Prostate gland (tissue), 2 donors: Measurements from ENCODE around the genes ZNF662 and KRBOX1.

- PRO-cap = no peak
- RAMPAGE, long total RNA, 2 experiments = no peak in any of the 2 experiments
Measured at GRCh38 chr3:42014158-42014512, 52.2 kb upstream of the ULK4 start.

DNA sequence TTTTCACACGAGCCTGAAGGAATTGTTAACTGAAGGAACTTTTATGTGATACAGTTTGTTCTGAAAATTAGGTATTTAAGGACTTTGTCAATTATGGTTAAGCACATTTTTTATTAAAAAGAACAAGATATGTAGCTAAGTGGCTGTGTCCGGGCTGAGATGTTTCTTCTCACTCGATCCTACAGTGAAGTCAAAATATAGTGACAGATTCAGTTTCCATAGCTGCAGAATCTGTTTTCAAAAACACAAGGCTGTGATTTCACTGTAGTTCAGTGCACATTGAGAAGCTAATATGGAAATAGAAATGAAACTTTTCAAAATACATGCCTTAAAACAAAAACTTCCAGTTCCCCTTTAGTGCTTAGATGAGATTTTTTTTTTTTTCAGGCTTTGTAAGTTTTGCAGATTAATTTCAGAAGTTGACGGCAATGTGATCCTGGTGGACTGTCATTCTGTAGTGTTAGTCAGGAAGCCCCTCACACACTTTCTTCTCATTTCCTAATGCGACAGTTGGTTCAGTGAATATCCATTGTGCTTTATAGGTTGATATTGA is 23.9 kb upstream of the TRAK1 start:
- PRO-cap = no peak
- RAMPAGE, long total RNA, 2 experiments = no peak in any of the 2 experiments

- PRO-cap = no peak
- RAMPAGE, long total RNA, 2 experiments = no peak in any of the 2 experiments
Measured at GRCh38 chr3:42102488-42102978, 11.4 kb downstream of the TRAK1 start.

GRCh38 chr3:42179120-42179951 is 86.6 kb downstream of the CCK start:
- PRO-cap = unidirectional peak, plus-strand start at chr3:42179727
- RAMPAGE, long total RNA, 2 experiments = no peak in any of the 2 experiments

GRCh38 chr3:42188799-42189297 is 77.1 kb downstream of the CCK start:
- PRO-cap = no peak
- RAMPAGE, long total RNA, 2 experiments = no peak in any of the 2 experiments

- PRO-cap = no peak
- RAMPAGE, long total RNA, 2 experiments = start-site peak on the plus strand in 1 of 2 experiments, at chr3:42529960-42530926 at its widest, 23 reads per replicate
Measured at GRCh38 chr3:42529926-42530651, 27.6 kb downstream of the VIPR1 start.

DNA sequence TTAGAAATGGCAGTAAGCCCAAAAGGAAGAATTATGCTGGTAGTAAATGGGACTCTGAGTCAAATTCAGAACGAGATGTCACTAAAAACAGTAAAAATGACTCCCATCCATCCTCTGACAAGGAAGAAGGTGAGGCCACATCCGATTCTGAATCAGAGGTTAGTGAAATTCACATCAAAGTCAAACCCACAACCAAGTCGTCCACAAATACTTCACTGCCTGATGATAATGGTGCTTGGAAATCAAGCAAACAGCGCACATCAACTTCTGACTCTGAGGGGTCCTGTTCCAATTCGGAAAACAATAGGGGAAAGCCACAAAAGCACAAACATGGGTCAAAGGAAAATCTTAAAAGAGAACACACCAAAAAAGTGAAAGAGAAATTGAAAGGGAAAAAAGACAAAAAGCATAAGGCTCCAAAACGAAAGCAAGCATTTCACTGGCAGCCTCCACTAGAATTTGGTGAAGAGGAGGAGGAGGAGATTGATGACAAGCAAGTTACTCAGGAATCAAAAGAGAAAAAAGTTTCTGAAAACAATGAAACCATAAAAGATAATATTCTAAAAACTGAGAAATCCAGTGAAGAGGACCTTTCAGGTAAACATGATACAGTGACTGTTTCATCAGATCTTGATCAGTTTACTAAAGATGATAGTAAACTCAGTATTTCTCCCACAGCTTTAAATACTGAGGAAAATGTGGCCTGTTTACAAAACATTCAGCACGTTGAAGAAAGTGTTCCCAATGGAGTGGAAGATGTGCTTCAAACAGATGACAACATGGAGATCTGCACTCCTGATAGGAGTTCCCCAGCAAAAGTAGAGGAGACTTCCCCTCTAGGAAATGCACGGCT is 15.0 kb upstream of the ZBTB47 start:
- PRO-cap = no peak
- RAMPAGE, long total RNA, 2 experiments = no peak in any of the 2 experiments

- PRO-cap = unidirectional peak, plus-strand start at chr3:42652931
- RAMPAGE, long total RNA, 2 experiments = no peak in any of the 2 experiments
Measured at GRCh38 chr3:42652329-42653041, 1.0 kb upstream of the ZBTB47 start.

GRCh38 chr3:42658138-42659316 is 5.0 kb downstream of the ZBTB47 start:
- PRO-cap = no peak
- RAMPAGE, long total RNA, 2 experiments = no peak in any of the 2 experiments

DNA sequence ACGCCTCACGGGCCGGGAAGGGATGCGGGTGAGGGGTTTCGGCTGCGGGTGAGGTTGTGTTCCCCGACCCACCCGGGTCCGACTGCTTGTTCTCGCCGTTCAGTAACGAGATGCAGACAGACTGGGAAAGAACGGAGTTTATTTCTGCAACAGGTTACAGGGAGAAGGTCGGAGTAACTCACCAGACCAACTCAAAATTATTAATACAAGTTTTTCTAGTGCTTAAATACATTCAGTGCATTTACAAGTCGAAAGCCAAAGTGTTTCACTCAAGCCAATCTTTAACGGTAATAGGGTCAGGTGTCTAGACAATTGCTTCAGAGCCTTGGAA is 492 bp upstream of the HIGD1A start:
- PRO-cap = no peak
- RAMPAGE, long total RNA, 2 experiments = no peak in any of the 2 experiments

DNA sequence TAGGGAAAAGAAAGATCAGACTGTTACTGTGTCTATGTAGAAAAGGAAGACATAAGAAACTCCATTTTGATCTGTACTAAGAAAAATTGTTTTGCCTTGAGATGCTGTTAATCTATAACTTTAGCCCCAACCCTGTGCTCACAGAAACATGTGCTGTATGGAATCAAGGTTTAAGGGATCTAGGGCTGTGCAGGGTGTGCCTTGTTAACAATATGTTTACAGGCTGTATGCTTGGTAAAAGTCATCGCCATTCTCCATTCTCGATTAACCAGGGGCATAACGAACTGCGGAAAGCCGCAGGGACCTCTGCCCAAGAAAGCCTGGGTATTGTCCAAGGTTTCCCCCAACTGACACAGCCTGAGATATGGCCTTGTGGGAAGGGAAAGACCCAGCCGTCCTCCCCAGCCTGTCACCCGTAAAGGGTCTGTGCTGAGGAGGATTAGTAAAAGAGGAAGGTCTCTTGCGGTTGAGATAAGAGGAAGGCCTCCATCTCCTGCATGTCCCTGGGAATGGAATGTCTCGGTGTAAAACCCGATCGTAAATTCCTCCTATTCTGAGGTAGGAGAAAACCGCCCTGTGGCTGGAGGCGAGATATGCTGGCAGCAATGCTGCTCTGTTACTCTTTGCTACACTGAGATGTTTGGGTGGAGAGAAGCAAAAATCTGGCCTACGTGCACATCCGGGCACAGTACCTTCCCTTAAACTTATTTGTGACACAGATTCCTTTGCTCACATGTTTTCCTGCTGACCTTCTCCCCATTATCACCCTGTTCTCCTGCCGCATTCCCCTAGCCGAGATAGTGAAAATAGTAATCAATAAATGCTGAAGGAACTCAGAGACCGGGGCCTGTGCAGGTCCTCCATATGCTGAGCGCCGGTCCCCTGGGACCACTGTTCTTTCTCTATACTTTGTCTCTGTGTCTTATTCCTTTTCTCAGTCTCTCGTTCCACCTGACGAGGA is 2.2 kb downstream of the ACKR2 start:
- PRO-cap = no peak
- RAMPAGE, long total RNA, 2 experiments = no peak in any of the 2 experiments

GRCh38 chr3:42831174-42831781 is 22.0 kb downstream of the ACKR2 start:
- PRO-cap = no peak
- RAMPAGE, long total RNA, 2 experiments = no peak in any of the 2 experiments

DNA sequence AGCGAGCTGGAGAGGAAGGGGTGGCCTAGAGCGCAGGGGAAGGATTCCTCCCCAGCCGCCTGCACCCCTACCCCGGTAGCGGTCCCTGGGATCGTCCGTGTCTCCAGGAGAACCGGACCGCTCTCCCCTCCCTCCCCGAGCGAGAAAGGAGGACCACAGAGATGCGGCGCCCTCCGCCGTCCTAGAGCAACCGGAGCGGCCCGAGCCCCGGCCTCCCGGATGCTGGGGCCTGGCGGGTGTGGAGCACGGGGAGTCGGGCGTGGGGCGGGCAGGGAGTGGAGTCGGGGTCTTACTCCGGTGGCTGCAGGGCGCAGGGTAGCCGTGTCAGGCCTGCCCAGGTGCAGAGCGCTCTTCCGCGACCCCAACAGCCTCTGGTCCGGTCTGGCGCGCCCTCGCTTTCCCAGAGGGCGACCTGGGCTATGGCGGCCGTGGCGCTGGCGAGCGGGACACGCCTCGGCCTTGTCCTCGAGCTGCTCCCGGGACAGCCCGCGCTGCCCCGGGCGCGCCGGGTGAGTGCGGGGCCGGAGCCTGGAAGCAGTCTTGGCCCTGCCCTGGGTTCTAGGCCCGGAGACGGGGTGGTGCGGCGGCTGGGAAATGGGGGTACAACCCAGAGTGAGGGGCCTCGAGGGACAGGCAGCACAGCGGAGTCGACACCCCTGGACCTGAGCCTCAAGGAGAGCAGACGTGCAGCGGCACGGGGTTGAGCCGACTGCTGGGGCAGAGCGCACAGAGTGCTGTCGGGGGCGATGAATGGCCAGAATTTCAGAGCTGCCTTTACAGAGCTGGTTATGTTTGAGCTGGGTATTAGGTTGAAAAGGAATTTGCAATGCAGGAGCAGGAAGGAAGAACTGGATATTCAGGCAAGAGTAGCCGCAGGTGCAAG is at the start of gene ZNF662:
TSS of gene ZNF662 (plus strand) at position 210 of the 883 bp plus-strand sequence.
- PRO-cap = unidirectional peak, plus-strand start at position 189 of the sequence
- RAMPAGE, long total RNA, 2 experiments = no peak in any of the 2 experiments

GRCh38 chr3:42936118-42936583 is at the start of gene KRBOX1:
Gene KRBOX1 (plus strand): TSS chr3:42936386.
- PRO-cap = unidirectional peak, plus-strand start at chr3:42936386
- RAMPAGE, long total RNA, 2 experiments = start-site peak on the plus strand in 1 of 2 experiments, at chr3:42936366-42936402 at its widest, 529 reads per replicate

- PRO-cap = no peak
- RAMPAGE, long total RNA, 2 experiments = no peak in any of the 2 experiments
Measured at GRCh38 chr3:43246876-43247473, 39.4 kb upstream of the SNRK start.

GRCh38 chr3:43286703-43287523 is 573 bp downstream of the SNRK start:
- PRO-cap = no peak
- RAMPAGE, long total RNA, 2 experiments = no peak in any of the 2 experiments

DNA sequence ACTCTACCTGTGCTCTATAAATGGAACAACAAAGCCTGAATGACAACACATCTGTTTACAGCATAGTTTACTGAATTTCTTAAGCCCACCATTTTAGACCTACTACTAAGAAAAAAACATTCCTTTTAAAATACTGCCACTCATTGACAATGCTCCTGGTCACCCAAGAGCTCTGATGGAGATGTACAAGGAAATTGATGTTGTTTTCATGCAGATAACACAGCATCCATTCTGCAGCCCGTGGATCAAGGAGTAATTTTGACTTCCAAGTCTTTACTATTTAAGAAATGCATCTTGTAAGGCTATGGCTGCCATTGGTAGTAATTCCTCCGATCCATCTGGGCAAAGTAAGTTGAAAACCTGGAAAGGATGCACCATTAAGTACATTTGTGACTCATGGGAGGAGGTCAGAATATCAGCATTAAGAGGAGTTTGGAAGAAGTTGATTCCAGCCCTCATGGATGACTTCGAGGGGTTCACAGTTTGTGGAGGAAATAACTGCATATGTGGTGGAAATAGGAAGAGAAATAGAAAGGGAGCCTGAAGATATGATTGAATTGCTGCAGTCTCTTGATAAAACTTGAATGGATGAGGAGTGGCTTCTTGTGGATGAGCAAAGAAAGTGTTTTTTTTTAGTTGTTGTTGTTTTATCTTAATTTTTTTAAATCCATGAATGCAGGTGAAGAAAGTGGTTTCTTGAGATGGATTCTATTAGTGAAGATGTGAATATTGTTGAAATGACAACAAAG is 22.4 kb downstream of the SNRK start:
- PRO-cap = no peak
- RAMPAGE, long total RNA, 2 experiments = no peak in any of the 2 experiments

- PRO-cap = no peak
- RAMPAGE, long total RNA, 2 experiments = no peak in any of the 2 experiments
Measured at GRCh38 chr3:43638538-43639259, 16.9 kb upstream of the ANO10 start.

DNA sequence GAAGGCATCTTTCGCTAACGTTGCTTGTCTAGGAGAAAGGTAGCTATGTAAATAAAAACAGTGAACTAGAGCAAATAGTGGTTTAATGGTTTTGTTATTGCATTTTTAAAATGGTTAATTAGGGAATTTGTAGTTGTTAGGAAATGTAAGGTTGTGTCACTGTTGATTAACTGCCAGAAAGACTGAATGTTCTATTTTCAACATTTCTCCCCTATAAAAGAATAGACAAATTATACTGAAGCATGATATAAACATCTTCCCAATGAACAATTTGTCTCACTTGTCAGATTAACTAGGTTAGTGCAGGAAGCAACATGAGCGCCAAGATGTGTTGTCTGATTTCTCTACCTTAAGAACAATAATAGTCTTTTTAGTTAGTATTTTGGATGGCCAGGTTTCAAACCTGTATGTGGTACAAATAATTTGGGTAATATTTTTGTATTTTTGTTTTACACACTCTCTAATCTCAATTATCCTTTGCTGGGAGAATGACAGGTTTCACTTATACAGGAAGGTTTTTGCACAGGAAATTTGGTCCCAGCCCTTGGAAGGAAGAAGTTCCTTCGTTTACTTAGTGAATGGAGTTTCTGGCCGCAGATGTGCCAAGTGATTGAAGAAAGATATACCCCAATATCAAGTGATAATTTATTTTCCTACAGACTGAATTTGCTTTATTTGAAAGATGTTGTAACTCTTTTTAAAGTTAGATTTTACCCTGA is 29.2 kb downstream of the ABHD5 start:
- PRO-cap = no peak
- RAMPAGE, long total RNA, 2 experiments = no peak in any of the 2 experiments

- PRO-cap = no peak
- RAMPAGE, long total RNA, 2 experiments = no peak in any of the 2 experiments
Measured at GRCh38 chr3:43736428-43737132, 45.8 kb downstream of the ABHD5 start.